Neural crest cell (in vitro differentiated cells): Measurements from ENCODE around the genes PRSS48 and FHIP1A.

- PRO-cap: no peak
These were observed 71.9 kb upstream of the EDNRA start for GRCh38 chr4:147409069-147409369.

- PRO-cap: no peak
These were observed 11.8 kb downstream of the EDNRA start for GRCh38 chr4:147492681-147493163.

DNA sequence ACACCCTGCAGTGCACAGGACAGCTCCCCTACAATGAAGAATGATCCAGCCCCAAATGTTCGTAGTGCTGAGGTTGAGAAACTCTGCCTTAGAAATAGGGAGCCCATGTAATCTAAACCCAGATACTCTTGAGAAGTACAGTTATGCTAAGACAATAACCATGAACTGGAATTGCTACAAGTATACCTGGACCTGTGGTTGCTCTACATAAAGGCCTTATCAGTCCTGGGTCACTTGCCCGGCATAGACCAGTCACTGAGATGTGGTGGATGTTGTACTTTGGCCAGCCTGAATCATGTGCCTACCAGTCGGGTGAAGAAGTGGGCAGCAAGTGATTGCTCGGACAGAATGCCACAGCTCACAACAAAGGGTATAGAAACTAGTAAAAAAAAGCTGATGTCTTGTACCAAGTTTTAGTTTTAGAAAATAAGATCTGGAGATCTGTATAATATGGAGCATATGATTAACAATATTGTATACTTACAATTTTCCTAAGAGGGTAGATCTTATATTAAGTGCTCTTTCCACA lies 16.2 kb downstream of the ARHGAP10 start:
- PRO-cap: no peak

GRCh38 chr4:147776893-147777093 lies 44.9 kb downstream of the ARHGAP10 start:
- PRO-cap: no peak

GRCh38 chr4:147837247-147837769 lies 105.4 kb downstream of the ARHGAP10 start:
- PRO-cap: no peak

GRCh38 chr4:147909002-147909622 lies 177.2 kb downstream of the ARHGAP10 start:
- PRO-cap: no peak

DNA sequence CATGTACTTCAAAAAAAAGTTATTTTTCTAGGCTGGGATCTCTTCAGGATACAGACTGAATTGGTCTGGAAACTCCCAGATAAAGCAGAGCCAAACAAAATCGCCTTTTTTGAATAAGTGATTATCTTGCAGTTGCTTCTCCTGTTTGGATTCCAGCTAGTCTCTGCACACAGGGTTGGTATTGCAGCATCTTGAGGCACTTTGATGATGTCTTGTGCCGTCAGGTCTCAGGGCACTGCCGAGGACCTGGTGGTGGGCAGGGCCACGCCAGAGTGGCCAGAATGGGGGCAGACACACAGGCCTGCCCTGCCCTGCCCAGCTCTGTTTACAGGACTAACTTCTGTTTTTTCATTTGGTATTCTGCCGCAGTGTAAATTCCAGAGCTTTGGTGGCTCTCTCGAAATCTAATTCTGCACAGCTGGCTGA lies 276.1 kb downstream of the NR3C2 start:
- PRO-cap: no peak

GRCh38 chr4:148191948-148192758 lies 250.1 kb downstream of the NR3C2 start:
- PRO-cap: no peak

DNA sequence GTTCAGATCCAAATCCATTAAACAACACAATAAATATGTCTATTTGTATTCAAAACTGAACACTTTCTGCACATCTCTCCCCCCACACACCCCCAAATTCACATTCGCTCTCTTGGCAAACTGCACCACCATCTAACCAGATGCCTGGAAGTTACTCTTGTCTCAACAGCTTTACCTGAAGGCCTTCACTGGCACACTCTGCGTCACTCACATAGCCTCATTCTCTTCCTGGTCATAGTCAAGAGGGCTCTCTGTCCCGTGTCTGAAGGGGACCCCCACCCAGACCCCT lies 3.0 kb downstream of the NR3C2 start:
- PRO-cap: no peak

GRCh38 chr4:149901100-149901649 lies 85.5 kb upstream of the IQCM start:
- PRO-cap: no peak

GRCh38 chr4:150761309-150762179 lies 179.6 kb downstream of the MAB21L2 start:
- PRO-cap: no peak

- PRO-cap: no peak
These were observed 19.2 kb downstream of the LRBA start for GRCh38 chr4:150995996-150996219.

DNA sequence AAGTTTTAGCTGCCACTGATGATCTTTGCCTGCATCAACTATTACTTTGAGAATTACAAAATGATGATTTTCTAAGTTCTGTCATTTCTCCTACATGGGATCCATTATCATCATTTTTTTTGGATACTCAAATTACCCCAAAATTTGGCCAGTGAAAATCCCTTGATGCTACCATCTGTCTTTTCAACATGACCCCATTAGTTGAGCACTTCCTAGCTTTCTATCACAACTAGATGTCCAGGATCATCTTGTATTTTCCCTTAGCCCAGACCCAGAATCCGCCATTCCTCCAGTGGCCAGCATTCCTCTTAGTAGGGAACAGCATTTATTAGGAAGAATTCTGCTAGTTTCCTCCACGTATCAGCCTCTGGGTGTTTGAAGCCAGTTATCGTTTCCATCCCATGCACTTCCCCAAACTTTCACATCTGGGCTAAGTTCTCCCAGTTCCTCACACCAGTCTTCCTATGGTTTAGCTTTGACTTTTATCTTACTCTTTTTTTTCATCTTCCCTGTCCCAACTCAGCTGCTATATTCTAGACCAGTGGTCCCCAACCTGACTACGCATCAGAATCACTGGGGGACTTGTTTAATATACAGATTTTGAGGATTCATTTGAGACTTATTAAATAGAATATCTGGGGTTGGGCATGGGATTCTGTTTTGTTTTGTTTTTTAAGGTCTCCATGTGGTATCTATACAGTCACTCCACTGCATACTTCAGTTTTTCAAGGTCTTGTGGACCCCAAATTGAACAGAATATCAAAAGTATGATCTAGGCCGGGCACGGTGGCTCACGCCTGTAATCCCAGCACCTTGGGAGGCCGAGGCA lies 53.5 kb upstream of the PRSS48 start:
- PRO-cap: no peak

GRCh38 chr4:151276830-151277261 lies at the start of gene PRSS48:
PRSS48 (plus strand) TSS chr4:151277161.
- PRO-cap: no peak

DNA sequence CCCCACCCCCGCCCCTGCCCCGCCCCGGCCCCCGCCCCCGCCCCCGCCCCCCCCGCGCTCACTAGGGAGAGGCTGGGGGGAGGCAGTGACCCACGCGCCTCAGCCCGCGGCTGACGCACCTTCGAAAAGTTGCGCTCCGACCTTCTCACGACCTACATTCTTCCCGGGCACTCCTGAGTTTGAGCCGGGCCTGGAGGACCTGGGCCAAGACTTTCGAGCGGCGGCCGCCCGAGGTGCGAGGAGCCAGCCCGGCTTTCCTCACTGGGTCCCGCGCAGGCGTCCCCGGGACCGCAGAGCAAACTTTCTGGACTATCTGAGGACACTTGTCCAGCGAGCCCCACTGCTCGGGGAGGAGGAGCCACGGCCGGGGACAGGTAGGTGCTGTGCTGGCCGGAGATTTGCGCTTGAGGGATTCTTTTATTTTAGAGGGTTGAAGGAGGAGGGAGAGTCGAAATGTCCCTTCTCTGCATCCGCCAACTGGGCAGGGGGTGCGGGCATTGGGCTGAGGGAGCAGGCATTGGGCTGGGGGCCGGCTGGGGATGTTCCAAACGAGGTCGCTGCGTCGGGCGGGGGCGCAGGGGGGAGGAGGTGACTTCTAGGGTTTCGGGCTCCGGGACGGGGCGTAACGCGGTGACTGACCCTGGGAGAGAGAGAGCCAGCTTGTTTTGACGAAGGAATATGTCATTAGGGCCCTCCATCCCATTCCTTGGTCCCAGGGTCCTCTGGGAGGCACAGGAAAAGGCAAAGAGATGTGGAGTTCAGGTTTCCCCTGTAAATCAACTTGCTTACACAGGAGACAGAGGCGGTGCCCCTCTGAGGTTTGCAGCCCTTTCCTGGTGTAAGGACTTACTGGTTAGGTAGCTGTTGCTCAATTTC lies at the start of gene FHIP1A:
Gene FHIP1A, plus strand, starts transcription at position 85 of the 876 bp plus-strand sequence.
- PRO-cap: bidirectional peak, plus-strand start at position 85 of the sequence, minus-strand start outside the sequence

DNA sequence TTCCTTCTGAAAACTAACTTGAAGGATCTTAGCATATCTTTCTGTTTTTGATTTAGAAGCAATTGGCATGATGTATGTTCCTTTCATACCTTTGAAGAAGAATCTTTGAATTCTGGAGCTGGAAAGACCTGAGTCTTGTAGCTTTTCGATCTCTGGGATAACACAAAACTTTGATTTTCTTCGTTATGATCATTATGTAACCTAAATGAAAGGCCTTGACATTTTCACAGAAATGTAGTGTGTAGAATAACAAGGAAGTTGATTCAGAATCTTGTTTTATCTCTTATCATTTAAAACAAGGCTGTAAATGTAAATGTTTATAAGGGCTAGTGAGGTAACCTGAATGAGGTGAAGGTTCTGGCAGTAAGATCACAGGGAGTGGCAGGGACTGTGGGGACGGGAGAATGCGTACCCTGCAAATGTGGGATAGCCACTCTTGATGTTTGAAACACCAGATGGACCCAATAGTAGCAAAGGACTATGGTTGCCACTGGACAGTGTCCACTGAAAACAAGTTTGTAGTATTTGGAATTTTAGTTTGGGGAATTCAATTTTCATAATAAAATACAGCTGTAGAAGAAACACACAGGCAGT lies 155.2 kb downstream of the FHIP1A start:
- PRO-cap: no peak

- PRO-cap: no peak
These were observed 2.6 kb upstream of the GATB start for GRCh38 chr4:151763377-151763753.

GRCh38 chr4:151951750-151952071 lies 190.9 kb upstream of the GATB start:
- PRO-cap: no peak

DNA sequence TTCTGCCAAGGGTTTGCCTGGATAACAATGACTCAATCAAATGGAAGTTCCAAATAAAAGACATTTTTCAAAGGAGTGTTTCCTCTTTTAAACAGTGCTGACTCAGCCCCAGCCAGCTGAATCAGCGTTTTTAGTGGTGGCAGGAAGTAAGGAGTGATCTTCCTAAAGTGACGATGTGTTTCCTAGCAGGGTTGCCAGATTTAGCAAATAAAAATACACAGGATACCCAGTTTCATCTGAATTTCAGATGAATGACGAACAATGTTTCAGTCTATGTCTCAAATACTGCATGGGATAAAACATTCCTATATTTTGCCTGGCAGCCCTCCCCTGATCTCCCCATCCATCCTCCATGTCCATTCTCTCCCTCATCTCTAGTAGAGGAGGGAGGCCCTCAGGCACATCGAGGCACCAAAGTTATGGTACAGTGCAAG lies 345.5 kb upstream of the GATB start:
- PRO-cap: no peak

GRCh38 chr4:152257747-152258200 lies 278.1 kb downstream of the FBXW7 start:
- PRO-cap: no peak